Pericardium (tissue), 1 donor: Measurements from ENCODE around the genes RET and RASGEF1A.

- RRBS: no CpG with 5 or more reads among the region's 8 CpGs
Observed at GRCh38 chr10:42431559-42431868, 206.9 kb downstream of the ZNF33B start.

GRCh38 chr10:42475019-42475436 lies 163.3 kb downstream of the ZNF33B start:
- RRBS: 92% methylated on average over 8 of the region's 14 CpGs

DNA sequence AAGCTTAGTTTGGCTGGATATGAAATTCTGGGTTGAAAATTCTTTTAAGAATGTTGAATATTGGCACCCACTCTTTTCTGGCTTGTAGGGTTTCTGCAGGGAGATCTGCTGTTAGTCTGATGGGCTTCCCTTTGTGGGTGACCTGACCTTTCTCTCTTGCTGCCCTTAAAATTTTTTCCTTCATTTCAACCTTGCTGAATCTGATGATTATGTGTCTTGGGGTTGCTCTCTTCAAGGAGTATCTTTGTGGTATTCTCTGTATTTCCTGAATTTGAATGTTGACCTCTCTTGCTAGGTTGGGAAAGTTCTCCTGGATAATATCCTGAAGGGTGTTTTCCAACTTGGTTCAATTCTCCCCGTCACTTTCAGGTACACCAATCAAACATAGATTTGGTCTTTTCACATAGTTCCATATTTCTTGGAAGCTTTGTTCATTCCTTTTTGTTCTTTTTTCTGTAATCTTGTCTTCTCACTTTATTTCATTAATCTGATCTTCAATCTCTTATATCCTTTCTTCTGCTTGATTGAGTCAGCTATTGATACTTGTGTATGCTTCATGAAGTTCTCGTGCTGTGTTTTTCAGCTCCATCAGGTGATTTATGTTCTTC lies 100.3 kb downstream of the ZNF33B start:
- RRBS: no CpG with 5 or more reads among the region's 2 CpGs

DNA sequence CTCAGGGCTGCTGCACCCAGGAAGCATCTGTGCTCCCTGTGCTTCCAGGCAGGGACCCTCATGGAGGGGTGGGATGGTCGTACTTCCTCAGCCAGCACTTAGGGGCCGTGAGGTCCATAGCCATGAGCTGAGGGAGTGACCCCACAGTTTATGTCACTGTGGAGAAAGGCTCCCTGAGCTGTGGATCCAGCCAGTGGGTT lies 78.5 kb upstream of the RET start:
- RRBS: no CpG with 5 or more reads among the region's 2 CpGs

DNA sequence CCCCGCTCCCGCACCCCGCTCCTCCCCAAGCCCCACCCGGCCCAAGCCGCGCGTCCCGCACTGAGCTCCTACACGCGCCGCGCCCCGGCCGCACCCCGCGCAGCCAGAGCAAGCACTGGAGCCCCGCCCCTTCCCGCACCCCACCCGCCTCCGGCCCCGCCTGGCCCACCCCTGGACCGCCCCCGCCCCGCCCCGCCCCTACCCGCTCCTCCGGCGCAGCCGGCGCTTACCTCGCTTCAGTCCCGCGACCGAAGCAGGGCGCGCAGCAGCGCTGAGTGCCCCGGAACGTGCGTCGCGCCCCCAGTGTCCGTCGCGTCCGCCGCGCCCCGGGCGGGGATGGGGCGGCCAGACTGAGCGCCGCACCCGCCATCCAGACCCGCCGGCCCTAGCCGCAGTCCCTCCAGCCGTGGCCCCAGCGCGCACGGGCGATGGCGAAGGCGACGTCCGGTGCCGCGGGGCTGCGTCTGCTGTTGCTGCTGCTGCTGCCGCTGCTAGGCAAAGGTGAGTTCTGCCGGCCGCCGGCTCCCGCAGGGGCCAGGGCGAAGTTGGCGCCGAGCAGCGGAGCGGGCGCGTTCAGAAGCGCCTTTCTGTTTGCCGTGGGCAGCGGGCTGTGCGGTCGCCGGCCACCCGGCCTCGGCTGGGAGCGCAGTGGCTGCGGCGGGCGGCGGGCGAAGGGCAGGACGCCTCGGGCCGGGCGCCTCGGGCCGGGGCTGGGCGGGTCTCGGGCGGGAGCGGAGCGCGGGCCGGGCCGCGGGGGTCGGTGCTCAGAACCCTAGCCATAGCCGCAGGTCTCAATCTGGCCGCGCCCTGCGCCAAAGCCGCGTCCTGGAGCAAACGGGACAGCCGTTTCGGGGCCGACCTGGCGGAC lies at the start of gene RET:
Gene RET, plus strand, starts transcription at position 239 of the 868 bp plus-strand sequence.
- RRBS: 2% methylated on average over 99 of the region's 122 CpGs

GRCh38 chr10:43202326-43203417 lies 64.2 kb downstream of the RASGEF1A start:
- RRBS: 31% methylated on average over 5 of the region's 61 CpGs

- RRBS: no CpG with 5 or more reads among the region's 10 CpGs
Observed at GRCh38 chr10:43265836-43266194, 1.1 kb downstream of the RASGEF1A start.

DNA sequence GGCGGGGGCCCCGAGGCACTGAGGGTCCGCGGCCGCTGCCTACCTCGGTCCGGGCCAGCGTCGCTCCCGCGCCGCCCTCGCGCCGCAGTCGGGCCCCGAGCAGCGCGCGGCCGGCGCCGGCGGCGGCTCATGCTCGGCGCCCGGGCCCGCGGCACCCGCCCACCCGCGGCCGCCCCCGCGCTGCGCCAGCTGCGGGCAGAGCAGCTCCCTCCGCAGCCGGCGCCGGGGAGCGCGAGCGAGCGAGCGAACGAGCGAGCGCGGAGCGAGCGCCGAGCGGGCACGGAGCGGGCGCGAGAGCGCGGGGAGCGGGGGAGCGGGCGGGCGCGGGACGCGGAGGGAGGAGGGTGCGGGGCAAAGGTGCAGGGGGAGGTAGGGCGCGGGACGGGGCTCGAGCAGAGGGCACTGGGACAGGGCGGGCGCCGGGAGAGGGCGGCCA lies at the start of gene RASGEF1A:
Gene RASGEF1A, minus strand, starts transcription at position 264 of the 436 bp plus-strand sequence.
- RRBS: 2% methylated on average over 34 of the region's 77 CpGs

DNA sequence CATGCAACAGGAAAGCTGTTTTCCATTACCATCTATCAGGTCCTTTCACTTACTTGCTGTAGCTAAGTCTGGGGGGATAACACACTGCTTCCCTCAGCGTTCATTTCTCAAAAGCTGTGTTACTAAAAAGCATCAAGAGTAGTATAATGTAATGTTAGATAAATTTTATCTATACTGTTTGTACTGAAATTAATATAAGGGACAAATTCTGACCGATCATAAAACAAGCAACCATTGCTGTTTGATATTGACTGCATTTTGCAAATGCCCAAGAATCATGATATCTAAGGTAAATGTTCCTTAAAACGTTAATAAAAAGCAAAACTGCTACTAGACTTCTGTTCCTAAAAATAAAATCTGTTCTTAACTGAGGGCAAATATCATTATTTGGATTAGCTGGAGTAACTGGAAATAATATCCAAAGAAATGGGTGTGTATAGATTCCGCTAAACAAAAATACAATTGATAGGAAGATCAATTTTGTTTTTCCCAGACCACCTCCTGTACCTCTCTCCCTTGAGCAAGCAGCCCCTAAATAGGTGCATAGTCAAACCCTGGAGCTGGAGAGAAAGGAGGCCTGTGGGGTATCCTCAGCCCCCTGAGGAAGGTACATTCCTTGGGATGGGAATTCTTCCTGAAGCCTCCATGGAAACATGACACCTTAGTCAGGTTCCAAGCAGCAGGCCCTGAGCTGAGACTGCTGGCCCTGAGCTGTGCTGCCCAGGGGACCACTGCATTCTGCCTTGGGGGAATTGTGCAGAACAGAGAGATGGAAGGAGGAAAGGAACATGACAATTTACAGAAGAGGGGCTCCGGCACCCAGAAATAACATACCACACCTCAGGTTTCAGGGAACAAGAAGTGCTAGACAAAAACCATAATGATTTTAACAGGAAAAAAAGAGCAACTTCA lies 7.5 kb downstream of the HNRNPF start:
- RRBS: no CpG with 5 or more reads among the region's 5 CpGs

- RRBS: 1% methylated on average over 37 of the region's 50 CpGs
Observed at GRCh38 chr10:43407089-43407455, 1.9 kb downstream of the HNRNPF start.

DNA sequence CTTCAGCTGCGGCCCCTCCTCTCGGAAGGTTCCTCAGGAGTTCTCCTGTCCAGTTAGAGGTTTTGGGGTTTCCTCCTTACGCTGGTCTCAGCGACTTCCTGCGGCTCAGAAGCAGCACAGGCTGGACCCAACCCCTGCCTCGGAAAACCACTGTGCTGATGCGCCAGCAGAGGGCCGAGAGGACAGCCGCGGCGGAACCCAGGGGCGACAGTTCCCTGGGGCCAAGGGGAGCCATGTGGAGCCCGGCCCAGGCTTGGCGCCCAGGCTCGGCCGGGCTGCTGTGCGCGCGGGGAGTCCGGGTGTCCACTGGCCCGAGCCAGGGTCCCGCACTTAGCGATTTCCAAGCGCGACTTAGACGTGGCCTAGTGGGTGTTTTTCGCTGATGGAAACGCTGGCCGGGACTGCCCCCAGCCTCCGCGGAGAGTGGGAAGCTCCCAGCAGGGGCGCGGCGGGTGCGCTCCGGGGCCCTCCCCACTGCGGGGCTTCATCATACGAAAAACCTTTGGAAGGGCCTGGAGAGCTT lies 18.6 kb upstream of the ZNF32 start:
- RRBS: 8% methylated on average over 13 of the region's 38 CpGs

GRCh38 chr10:44234172-44234371 lies 150.8 kb downstream of the CXCL12 start:
- RRBS: no CpG with 5 or more reads among the region's 4 CpGs

- RRBS: no CpG with 5 or more reads among the region's 36 CpGs
Observed at GRCh38 chr10:44292176-44293010, 92.5 kb downstream of the CXCL12 start.

- RRBS: no CpG with 5 or more reads among the region's 9 CpGs
Observed at GRCh38 chr10:44294666-44295183, 90.2 kb downstream of the CXCL12 start.

DNA sequence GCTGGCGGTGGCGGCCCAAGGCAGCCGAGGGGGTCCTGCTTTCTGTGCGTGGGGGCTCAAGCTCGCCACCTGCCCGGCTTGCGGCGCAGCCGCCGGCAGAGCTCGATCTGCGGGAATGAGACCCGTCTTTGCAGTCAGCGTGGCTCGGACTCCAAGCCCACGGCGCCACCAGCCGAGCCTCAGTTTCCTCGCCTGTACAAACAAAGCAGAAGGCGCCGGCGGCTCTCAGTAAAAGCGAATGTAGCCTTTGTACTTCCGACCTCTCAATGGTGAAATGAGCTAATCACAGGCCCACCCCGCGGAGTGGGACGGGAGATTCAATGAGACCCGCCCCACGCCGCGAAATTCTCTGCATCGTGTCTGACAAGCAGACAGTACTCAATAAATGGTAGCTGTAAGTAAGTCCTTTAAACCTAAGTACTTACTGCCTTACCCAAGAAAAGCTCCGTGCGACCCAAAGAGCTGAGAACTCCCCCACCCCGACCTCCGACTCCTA lies 694 bp upstream of the CXCL12 start:
- RRBS: 7% methylated on average over 5 of the region's 36 CpGs

DNA sequence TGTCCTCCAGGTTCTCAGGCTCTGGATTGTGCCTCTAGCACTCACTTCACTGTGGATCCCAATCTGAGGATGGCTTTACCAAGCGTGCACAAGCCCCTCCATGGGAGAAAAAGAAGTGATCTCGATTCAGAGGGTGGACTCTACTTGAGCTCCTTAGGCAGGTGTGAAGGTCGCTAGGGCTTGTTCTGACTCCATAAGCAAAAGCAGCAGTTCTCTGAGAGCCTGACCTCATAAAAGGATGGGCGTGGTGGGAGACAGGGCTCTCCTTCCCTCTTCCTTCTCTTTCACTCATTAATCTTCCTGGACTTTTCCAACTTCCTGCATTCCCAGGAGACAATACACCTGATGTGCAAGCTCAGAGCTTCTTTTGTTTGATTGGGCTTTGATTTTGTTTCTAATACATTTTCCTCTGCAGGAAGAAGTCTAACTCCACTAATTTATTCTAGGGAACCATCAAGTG lies 22.3 kb upstream of the TMEM72 start:
- RRBS: no CpG with 5 or more reads among the region's 4 CpGs

DNA sequence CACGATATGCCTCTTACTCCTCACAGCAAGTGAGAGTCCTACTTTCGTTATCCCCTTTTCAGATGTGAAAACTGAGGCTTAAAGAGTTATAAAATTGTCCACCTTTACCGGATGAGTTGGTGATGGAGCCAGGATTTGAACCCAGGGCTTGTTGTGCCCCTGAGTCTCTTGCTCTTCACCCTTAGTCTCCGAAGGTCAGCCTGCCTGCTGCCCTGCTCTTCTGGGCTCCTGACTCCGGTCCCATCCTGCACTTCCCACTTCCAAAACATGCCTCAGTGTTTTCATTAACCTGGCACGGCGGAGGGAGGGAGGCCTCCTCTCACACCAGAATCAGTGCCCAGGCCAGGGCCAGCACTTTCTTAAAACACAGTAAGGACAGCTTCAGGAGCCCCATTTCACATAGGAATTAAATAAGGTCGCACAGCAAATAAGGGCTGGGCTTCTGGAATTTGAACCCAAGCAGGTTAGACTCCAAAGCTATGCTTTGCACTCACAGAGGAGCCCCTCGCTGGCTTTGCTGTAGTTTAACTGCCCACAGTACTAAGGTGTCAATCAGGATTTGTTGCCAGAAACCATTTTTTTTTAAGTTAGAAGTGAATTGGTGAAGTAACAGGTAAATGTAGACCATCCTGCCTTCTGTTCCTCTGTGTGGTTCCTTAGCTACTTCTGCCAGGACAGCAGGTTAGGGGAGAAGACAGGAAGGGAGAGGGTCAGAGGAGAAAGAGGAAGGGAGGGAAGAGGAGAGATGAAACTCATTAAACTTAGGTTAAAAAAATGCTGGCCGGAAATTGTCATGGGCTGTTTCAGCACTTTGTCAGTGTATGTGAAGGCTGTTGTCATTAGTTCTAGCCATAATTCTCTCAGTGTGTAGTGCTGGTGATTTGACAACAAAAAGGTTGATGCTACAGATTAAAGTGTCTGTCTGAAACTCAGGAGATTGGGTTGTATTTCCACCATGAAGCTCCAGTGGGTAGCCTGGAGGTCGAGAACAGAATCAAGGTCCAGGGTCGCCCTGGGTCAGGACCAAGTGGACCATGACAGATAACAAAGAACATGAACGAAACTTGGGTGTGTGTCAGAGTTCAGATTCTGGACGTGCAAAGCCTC lies 1.1 kb downstream of the RASSF4 start:
- RRBS: 78% methylated on average over 1 of the region's 14 CpGs

DNA sequence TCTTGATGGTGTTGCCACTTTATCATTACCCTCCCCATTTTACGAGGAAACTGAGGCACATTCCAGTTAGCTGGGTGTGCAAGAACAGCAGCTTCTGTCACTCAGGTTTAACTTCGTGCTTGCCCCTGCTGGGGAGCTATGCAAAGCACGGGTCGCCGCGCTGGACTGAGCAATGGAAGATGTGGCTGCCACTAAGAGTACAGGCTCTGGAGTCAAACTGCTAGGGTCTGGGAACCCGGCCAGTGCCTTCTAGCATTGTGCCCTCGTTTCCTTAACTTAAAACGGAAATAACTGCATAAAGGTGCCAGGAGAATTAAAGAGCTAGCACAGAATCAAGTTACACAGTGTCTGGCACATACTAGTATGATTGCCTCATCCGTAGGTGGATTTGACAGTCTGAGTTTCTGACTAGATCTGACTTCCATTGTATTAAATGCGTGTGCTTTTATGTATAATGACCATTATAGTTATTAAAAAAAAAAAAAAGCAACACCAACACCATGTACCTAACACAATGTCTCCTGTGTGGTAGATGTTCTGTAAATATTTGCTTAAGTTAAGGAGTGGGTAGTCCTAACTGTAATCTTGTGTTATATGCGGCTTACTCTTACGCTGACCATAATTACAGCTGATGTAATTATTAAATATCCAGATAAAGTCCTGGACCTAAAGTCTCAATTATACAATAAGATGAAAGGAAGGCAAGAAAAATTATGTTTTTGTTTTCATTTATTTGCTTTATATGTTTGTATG lies 865 bp downstream of the ZNF22 start:
- RRBS: no CpG with 5 or more reads among the region's 13 CpGs

GRCh38 chr10:45374662-45375022 lies 626 bp downstream of the ALOX5 start:
- RRBS: no CpG with 5 or more reads among the region's 17 CpGs

DNA sequence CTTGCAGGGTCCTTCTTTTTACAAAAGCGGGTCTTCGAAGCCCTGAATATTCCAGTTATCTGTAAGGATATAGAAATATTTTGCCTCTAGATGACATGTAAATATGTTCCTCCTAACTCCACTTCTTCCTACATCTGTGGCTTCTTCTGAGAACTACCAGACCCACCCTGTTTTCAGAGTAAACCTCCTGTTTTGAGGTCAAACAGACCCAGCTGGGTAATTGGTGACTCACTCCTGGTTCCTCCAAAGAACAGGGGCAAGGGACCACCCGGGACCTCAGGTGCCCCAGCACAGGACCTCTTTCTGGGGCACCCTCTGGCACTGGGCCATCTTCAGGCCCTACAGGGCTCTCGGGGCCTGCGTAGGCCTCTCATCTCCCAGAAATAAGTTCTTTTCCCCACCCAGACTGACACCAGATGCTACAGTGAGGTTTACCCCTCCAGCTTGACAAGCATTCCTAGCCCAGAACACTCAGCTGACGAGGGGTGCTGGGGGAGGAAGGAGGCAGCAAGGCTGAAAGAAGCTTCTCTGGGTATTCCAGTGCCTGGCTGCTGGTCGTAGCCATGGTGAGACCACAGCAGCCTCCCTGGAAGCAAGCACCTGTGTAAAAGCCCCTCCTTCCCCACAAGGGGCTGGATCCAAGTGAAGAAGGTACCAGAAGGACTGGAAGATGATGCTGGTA lies 47.2 kb downstream of the ALOX5 start:
- RRBS: no CpG with 5 or more reads among the region's 7 CpGs